H4 (cell line): ENCODE data around the genes CHST1, SLC35C1 and PEX16.

- RAMPAGE, long total RNA, result no peak
These were observed 18.2 kb downstream of the TP53I11 start for GRCh38 chr11:44932146-44933120.

GRCh38 chr11:44945787-44946989, 4.5 kb downstream of the TP53I11 start:
- RAMPAGE, long total RNA, result no peak

DNA sequence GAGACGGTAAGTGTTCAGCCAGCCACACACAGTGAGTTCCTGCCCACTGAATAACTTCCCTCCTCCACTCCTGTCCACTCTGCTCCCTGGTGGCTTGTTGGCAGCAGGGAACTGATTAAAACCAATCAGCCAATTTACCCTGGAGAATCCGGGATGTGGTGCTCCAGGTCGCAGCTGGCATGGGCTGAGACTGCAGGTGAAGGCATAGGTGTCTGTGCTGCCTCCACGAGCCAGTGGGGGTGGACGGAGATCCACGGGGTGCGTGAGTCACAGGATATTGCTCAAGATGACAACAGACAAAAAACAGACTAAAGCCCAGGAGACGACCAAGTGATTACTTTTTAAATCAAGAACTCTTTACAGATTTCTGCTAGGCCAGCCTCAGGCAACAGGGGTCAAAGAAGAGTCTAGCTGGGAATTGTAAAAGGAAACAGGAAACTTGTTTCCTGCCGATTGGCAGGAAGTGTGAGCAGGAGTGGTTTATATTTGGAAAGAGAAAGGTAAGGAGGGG, 95.2 kb upstream of the TP53I11 start:
- RAMPAGE, long total RNA, result no peak

- RAMPAGE, long total RNA, result no peak
These were observed 57.0 kb upstream of the PRDM11 start for GRCh38 chr11:45089477-45089872.

DNA sequence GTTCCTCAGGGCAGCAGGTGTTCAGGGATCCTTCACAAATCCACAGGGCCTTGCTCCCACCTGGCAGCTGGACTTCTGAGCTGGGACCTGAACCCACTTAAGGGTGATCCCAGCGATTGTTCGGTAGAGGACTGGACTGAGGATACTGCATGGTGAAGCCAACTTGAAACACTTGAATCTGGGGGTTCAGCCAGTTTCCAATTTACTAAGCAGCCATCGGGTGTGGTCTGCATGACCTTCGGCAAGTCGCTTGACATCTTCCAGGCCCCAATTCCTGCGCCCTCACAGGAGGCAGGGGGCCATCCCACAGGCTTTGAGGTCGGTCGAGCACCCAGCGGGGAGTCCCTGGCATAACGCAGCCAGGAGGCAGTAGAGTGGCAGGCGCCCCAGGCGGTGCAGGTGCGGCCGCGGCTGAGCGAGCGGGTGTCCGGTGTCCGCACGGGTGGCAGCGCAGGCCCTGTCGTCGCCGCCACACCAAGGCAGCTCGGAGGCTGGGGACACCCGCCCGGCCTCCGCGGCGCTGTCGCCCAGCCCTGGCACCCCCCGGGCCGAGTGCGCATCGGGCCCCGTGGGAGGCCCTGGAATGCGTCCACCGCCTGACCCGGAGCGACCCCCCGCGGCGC, 33.6 kb downstream of the PRDM11 start:
- RAMPAGE, long total RNA, result no peak

- RAMPAGE, long total RNA, result no peak
These were observed 80.1 kb upstream of the SYT13 start for GRCh38 chr11:45366238-45366635.

GRCh38 chr11:45374607-45375429, 88.7 kb upstream of the SYT13 start:
- RAMPAGE, long total RNA, result no peak

DNA sequence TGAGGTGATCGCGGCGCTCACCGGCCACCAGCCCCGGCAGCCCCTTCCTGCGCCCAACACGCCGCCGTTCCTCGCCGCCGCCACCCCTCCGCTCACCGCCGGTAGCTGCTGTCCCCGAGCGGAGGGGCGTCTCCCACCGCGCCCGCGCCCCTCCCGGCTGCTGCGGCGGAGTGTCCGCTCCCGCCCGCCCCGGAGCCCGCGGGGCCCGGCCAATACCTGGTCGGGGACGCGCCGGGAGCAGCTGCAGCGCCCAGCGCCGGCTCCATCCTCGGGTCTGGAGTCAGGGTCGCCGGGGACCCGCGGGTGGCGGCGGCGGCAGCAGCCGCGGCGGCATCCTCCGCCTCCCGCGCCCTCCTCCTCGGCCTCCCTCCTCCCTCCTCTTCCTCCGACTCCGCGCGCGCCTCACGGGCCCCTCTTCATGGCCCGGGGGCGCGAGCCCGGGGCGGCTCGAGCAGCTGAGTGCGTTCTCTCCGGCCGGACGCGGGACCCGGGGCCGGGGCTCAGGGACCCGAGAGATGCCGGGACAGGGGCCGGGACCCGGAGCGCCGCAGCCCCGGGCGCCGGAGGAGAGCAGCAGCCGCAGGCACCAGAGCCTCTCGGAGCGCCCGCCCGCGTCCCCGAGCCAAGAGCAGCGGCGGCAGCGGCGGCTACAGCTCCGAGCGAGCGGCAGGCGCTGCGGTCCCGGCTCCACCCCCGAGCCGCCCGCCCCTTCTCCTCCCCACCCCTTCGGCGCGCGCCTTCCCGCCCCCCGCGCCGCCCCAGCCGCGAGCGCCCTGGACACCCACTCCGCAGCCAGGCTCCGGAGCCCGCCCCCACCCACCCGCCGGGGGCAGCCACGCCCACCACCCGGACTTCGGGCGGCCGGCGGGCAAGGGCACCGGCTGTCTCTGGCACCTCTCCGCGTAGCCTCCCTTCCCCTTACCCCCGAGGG, at the start of gene CHST1:
TSS of gene CHST1 (minus strand) at position 661 of the 931 bp plus-strand sequence.
- RAMPAGE, long total RNA, result no peak

DNA sequence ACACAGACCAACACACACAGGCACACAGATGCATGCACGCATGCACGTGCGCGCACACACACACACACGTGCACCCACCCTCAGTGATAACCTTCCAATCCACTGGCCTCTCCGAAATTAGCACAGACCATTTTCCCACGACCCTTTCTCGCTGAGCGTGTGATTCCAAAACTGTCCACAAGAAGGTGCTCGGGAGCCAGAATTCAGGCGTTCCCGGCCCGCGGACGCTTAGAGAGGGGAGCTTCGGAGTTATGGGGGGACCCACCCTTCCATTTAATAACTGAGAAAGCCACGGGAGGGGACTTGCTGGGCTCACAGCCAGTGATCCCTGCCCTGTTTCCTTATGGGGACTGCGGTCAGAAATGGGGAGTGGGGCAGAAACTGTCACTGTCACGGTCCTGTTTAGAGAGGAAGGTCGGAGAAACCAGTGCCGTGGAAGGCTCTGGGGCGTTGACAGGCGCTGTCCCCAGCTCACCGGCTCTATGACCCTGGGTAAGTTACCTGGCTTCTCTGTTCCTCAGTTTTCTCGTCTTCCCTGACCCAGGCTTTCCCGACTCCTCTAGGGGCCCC, 33.6 kb upstream of the SLC35C1 start:
- RAMPAGE, long total RNA, result no peak

- RAMPAGE, long total RNA, result no peak
These were observed at the start of gene SLC35C1 for GRCh38 chr11:45804850-45805555. Gene SLC35C1, plus strand, starts transcription at chr11:45805149.

DNA sequence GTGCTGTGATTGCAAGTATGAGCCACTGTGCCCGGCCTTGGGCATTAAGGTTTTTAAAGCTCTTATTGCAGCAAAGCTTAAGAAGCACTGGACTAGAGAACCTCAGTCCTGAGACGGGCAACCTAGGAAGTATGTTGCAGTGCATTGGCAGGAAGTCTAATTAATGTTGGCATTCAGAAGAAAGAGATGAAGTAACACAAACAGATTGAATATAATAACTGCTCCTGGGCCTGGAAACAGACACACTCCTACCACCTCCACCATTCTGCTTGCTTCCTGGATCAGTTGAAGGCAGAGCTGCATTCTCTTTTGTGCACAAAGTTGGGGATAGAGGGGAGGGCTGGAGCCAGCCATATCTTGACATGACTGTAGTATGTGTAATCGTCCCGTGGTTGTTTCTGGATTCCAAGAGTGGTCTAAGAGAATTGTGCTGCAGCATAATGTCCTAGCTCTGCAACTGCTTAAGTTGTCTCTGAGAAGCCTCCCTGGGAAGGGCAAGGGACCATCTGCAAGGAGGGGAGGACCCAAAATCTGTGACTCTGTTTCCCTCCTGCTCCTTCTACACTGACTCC, 3.1 kb downstream of the CRY2 start:
- RAMPAGE, long total RNA, result no peak

DNA sequence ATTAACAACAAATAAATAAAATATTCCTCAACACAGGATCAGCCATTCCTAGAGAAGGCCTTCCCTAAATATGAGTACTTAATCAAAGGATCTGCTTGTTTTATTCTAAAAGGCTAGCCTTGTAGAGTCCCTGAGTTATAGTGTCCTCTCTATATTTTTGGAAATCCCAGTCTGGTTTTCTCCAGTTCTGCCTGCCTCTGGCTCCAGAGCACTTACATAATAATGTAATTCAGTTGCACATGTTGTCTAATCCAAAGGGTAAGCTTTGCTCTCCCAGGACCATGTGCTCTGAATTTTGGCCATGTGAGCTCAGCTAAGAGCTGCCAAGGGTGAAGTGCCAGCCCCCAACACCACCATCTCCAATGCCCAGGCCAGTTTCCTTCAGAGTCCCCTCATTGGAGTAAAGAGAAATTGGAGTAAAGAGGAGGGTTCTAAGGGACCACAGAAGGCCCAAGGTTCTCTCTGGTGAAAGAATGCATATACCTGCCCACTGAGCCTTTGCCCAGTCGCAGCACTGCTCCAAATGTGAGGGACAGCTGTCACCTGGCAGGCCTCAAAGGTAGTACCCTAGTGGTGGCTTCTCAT, 4.7 kb downstream of the CRY2 start:
- RAMPAGE, long total RNA, result no peak

DNA sequence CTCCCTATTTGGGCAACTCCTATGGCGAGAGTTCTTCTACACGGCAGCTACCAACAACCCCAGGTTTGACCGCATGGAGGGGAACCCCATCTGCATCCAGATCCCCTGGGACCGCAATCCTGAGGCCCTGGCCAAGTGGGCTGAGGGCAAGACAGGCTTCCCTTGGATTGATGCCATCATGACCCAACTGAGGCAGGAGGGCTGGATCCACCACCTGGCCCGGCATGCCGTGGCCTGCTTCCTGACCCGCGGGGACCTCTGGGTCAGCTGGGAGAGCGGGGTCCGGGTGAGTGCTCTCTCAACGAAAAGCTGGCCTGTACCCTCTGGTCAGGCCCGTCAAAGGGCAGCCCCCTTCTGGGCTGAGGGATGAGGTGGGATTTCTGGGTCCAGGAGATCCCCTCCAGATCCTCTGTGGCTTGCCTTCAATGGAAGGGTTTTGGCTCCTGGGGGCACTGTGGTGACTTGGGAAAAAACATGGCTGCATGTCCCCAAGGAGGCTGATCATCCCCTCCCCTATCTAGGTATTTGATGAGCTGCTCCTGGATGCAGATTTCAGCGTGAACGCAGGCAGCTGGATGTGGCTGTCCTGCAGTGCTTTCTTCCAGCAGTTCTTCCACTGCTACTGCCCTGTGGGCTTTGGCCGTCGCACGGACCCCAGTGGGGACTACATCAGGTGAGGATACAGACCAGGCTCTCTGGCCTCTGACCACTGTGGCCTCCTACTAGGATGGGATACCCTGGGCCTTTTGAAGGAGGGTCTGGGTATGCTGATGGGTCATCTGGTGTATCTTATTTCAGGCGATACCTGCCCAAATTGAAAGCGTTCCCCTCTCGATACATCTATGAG, 15.7 kb upstream of the MAPK8IP1 start:
- RAMPAGE, long total RNA, result no peak

DNA sequence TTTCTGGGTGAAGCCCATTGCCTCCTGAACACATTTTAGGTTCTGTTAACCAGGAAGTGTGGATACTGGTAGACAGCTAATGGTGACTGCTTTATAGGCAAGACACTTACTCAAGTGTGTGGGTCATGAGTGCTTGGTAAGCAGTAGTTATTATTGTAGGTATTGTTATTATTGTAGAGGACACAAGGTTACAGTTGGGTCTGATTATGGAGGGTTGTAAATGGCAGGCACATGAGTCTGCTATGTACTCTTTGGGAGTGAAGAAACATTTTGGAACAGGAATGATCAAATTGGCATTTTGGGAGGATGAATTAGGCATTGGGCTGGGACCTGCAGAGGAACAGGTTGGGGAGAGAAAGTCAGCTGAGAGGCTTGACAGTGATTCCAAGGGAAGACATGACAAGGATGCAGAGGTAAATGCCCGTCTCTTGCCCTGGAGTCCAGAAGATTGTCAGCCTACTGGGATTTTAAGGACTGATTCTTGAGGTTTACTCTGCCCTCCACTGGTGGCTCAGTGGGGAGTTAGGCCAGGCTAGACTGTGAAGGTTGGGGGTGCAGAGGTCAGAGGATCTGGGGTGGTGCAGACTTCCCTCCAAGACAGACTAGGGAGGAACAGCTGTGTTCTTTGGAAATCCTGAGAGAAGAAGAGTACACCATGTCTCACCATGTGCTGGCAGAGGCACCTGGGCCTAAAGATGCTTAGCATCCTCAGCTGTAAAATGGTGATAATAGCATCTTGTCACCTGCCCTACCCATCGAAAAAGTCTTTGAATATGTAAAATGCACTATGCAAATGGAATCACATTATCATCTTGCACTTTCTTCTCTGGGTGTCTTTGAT, 10.1 kb upstream of the MAPK8IP1 start:
- RAMPAGE, long total RNA, result no peak

DNA sequence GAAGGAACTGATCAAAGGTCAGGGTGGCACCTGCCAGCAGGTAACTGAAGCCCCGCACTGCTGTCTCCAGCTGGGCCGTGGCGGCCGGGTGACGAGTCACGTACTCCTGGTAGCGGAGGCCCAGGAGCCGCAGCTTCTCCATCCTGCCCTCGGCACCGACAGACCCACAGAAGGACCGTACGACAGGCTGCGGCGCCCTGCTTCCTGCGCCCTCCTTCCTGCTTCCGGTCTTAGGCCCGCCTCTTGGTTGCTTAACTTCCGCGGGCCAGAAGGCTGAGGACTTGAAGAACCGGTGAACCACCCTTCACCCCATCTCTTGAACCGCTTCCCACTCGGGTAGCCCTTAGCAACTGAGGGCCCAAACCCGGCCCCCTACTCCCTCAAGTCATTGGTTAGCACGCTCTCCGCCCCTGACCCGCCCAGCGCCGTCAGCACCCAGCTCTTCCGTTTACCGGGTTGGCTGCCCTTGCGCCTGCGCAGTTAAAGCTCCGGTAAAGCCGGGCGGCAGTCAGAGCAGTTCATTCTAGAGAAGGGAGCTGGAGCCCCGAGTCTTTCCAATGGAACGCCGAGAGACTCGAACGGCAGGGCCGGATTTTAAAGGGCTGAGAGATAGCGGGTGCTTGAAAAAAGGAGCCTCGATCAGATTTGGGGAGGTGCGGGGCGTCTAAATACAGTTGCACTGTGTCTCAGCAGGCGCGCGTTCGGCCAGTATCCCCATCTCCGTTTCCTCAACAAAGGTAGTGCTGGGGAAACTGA, at the start of gene PEX16:
TSS of gene PEX16 (minus strand) at position 208 of the 756 bp plus-strand sequence.
- RAMPAGE, long total RNA, result start-site peak on the minus strand centred at position 176 of the sequence, 32 bp wide, 15 reads

DNA sequence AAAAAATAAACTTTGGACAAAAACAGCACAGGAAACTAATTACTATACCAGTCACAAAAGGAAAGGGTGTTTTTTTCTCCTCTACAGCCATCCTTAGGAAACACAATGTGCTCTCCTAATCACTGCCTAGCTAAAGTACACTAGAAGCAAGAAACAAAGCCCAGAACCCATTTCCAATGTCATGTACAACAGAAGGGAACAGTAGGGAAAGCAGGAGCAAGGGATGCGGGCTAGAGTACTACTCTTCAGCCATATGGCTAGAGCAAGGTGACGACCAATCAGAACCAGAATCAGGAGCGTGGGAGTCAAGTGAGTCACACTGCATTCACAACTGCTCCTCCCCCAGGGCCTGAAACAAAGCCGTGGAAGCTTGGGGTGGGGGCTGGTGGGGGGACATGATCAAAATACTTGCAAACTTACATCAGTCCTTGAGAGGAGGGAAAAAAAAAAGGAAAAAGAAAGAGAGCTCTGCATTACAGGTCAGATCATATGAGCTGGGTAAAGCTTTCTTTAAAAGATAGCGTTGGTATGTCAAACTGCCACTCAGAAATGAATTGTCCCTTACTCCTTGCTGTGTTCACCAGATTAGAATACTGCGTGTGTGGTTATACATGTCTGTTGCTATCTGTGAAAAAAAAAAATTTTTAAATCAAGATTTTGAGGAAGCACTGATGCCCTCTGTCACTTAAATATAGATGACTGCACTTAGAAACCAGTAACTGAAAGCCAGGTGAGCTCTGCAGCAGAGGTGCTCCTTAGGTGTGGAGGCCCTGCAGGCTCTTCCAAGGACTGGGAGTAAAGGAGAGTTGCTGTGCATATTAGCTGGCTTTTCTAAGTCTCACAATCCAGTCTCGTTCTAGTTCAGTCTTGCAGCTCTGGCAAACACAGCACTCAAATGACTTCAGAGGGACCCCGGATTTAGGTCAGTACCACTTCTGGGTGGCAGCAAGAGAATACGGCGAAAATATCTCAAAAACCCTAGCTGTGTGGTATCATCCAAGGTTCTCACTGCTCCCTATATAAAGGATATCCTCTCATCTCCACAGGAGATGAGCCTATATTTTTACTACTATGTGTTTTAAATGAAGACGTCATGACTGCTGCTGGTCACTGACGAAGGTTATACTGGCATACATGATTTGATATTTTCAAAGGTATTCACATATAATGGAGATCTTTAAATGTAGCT, 60.8 kb downstream of the LARGE2 start:
- RAMPAGE, long total RNA, result no peak

GRCh38 chr11:46042969-46043735, 78.1 kb downstream of the PHF21A start:
- RAMPAGE, long total RNA, result no peak

GRCh38 chr11:46119165-46120239, 1.8 kb downstream of the PHF21A start:
- RAMPAGE, long total RNA, result no peak

GRCh38 chr11:46120240-46120535, 1.1 kb downstream of the PHF21A start:
- RAMPAGE, long total RNA, result no peak

- RAMPAGE, long total RNA, result no peak
These were observed 705 bp upstream of the PHF21A start for GRCh38 chr11:46121533-46122785.